ENCODE results near the genes CXCL8 and EPGN.

DNA sequence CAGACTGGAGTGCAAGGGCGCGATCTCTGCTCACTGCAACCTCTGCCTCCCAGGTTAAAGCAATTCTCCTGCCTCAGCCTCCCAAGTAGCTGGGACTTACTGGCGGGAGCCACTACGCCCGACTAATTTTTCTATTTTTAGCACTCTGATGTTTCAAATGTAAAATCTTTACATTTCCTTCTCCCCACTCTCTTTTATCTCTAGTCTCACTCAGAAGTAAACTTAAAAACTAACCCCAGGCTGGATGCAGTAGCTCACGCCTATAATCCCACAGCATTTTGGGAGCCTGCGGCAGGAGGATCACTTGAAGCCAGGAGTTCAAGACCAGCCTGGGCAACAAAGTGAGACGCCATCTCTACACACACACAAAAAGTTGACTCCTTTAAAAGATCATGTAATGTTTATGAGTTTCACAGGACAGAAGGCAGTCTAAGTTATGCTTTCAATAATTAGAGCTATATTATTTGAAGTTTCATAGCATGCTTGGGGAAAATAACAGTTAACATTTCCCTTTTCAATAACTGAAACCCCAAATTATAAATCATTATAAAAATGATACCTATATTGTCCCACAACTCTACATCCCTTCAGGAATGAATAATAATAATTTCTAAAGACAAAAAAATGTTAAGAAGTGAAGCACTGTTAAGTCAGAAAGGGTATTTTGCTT, 7.7 kb downstream of the ANKRD17 start:
- RRBS, result no CpG with 5 or more reads among the region's 8 CpGs

GRCh38 chr4:73375145-73375846, 28.8 kb upstream of the ALB start:
- RRBS, result no CpG with 5 or more reads among the region's 2 CpGs

- RRBS, result no CpG with 5 or more reads among the region's 8 CpGs
Measured at GRCh38 chr4:73411807-73412377, 7.8 kb downstream of the ALB start.

DNA sequence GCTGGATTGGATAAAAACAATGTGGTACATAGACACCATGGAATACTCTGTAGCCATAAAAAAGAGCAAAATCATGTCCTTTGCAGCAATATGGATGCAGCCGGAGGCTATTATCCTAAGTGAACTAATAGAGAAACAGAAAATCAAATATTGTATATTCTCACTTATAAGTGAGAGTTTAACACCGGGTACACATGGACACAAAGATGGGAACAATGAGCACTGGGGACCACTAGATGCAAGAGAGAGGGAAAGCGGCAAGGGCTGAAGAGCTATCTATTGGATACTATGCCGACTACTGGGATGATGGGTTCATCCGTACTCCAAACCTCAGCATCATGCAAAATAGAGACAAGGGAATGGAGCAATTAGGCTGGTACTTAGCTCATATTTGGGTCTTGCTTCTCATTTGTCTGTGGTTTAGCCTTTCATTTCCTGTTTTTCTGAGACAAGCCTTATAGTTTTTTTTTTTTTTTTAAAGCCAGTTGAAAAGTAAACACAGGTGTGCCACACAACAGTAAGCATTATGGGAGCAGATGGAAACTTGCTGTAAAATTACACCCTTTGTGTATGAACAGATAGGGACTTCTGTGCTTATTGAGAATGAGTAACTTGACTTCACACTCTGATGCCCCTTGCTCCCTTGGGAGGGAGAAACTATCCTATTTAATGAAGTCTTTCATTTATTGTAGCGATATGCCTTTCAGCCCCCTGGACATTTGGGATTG, 13.9 kb downstream of the RASSF6 start:
- RRBS, result no CpG with 5 or more reads among the region's 6 CpGs

DNA sequence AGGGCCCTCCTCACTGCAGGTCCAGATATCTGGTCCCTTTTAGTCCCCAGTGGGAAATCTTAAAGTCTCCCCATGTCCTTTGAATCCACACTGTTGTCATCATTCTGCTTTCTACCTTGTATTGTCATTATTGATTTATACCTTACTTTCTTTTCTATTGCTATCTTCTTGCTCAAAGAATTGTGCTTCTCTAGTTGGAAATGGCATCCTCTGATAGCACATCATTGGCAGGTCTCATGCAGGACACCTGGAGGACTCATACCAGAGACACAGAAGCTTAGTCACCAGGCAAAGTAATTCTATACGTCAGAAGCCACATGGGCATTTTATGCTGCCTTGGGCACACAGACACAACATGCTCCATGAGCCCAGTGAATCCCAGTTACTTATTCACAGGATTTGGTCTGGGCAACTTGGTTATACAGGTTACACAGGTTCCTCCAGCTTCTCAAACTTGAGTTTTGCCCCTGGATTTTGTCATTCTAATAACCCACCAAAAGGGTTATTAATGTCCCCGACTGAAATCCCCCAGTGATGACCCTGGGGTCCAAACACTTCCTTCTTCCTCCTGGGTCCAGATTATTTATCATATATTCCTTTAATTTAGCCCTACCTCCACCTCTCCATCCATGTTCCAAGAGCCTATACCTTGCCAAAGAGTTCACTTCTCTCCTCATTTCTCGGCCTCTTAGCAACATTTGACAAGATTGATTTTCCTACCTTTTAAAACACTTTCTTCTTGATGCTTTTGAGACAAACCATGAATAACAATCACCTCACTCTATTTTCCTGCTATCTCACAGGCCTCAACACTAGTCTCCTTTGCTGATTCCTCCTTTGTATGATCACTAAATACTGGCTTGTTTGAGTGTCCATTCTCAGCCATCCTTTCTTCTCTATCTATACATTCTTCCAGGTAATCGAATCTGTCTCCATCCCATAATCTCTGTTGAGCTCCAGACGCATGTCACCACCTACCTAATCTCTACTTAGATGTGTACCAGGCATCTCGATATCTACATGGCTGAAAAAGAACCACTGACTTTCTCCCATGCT, 6.9 kb downstream of the RASSF6 start:
- RRBS, result no CpG with 5 or more reads among the region's 6 CpGs

DNA sequence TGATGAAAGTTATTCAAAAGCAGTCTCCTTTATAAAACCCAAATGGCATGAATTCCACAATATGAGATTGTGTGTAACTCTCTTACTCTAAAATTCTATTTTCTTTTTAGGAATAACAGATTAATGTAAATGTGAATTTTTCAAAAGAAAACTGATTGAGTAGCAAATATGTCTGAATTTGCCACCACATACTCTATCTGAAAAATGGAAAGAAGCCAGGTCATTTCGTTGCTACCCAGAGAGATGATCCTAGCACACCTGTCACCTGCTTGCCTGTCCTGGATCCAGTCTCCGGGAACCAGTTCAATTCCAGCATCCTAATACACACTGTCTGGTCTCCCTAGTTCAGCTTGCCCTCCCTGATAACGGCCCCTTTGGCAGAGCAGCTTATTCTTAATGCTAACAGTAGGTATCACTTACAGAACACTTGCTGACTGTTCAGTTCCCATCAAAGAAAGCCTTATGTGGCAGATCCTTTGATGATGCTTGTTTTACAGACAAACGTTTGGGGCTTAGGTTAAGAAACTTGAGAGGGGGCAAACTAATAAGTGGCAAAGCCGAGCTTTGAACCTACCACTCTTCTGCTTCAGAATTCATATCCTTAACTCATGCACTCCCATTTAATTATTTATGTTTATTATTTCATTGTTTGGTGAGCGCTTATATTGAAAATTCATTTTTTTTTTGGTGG, 976 bp downstream of the RASSF6 start:
- RRBS, result no CpG with 5 or more reads among the region's 6 CpGs

DNA sequence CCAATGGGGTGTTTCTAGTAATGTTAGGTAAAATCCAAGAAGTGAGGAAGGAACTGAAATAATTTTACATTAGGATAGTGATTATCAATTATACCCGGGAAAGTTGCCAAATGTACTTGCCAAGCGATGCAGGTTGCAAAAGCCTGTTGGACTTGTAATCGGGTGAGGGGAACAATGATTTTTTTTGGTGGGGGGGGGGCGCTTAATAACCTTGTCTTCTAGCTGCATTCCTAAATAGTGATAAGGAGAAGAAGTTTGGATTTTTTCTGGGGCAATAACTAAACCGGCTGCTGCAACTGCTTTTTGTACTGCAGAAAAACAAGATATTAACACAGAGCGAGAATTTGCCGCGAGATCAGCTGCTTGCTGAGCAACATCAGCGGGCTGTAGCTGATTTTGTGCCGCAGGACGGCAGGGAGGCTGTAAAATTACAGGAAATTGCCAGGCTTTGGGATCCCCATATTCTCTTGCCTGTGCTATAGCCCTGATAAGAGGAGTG, 49.5 kb upstream of the RASSF6 start:
- RRBS, result no CpG with 5 or more reads among the region's 11 CpGs

DNA sequence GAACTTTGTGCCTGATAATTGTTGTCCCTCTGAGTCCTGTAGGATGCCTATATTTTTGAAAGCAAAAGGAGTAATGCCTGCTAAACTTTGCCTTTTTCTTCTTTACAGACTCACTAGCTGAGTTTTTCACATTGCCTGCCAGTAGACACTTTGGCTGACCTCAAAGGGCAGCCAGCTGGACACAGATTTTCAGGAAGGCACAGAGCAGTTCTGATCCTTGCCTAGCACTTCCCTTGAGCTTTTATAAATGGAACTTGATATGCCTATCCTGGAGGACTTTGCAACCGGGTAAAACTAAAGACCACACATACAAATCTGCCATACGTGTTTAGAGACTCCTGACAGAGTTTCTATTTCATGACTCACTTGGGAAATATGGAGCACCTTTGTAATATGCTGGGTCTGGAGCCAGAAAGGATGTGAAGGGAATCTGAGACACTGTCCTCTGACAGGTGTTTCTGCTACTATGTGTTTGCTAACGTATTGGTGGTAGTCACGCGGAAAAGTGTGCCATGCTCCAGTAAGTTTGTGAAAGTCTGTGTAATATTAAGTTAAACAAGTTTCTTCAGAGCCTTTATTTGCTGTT, 56.6 kb upstream of the RASSF6 start:
- RRBS, result no CpG with 5 or more reads among the region's 5 CpGs

DNA sequence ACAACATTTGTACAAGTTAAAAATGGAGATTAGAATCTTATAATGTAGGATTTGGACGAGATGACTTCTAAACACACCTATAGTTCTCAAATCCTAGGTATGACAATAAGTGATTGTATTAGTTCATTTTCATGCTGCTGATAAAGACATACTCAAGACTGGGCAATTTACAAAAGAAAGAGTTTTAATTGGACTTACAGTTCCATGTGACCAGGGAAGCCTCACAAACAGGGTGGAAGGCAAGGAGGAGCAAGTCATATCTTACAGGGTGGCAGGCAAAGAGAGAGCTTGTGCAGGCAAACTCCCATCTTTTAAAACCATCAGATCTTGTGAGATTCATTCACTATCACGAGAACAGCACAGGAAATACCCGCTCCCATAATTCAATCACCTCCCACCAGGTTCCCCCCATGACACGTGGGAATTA, 19.6 kb upstream of the CXCL8 start:
- RRBS, result no CpG with 5 or more reads among the region's 4 CpGs

- RRBS, result 6% methylated on average over 2 of the region's 9 CpGs
Measured at GRCh38 chr4:73740291-73741119, at the start of gene CXCL8. CXCL8 (plus strand) TSS chr4:73740569.

GRCh38 chr4:73741548-73742100, 1.3 kb downstream of the CXCL8 start:
- RRBS, result no CpG with 5 or more reads among the region's 1 CpG

- RRBS, result no CpG with 5 or more reads among the region's 3 CpGs
Measured at GRCh38 chr4:74018716-74019197, 19.7 kb downstream of the CXCL3 start.

- RRBS, result no CpG with 5 or more reads among the region's 4 CpGs
Measured at GRCh38 chr4:74036912-74037807, 1.3 kb downstream of the CXCL3 start.

- RRBS, result no CpG with 5 or more reads among the region's 2 CpGs
Measured at GRCh38 chr4:74157180-74157528, 764 bp upstream of the MTHFD2L start.

GRCh38 chr4:74158955-74159344, 1.0 kb downstream of the MTHFD2L start:
- RRBS, result no CpG with 5 or more reads among the region's 6 CpGs

DNA sequence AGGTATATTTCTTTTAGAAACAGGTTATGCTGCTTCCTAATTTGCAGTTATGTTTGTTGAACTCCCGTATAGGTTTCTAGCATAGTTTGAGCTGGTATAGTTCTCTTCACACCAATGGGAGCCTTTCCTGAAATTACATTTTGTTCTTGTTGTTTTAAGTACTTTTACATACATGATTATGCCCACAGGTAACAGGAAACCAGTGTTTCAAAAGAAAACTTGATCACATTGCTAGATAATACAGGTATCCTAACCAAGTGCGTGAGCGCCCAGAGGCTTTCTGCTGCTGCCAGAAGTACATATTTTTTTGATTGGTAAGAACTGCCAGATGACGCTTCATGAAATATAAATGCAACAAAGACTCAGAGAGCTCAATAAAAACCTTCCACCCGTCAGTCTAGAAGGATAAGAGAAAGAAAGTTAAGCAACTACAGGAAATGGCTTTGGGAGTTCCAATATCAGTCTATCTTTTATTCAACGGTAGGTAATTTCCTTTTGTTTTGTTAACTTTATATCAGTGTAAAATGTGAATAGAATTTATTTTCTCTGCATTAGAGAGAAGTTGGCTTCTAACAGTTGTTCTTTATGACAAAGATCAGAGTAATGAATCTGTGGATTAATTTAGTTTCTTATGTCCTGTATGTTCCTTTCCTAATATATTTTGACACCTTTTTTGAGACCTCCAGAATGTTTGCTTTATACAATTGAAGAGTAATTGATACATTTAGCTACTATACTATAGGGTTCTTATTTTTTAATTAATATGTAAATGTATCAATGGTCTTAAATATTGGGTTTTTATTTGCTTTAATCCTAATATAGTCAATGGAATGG, at the start of gene EPGN:
TSS of gene EPGN (plus strand) at position 374 of the 834 bp plus-strand sequence.
- RRBS, result no CpG with 5 or more reads among the region's 6 CpGs

DNA sequence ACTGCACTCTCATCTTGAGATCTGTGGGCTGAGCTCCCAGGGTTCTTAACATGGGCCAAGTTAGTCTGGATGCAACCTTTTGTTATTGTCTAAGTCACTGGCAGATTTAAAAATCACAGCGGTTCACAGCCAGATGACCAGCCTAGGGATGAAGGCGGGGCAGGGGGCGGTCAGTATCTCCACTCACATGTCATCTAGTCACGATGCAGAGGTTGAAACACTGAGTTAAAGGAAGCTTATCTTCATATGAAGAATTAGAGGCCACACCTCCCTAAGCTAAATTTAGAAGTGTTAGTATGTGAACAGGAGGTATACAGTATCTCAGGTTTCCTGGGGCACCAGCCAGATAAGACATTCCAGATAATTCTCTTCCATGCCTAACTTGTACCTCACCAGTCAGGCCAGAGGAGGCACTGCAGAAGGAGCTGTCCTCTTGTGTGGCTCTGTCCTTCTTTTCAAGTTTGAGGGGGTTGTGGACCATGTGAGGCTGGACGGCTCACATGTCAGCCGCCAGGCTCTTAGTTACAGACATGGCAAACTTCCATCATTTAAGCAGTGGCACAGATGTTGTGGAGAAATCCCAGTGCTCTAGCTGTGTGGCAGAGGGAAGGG, 37.1 kb downstream of the PARM1 start:
- RRBS, result no CpG with 5 or more reads among the region's 6 CpGs

GRCh38 chr4:75248880-75249531, 265.2 kb downstream of the RCHY1 start:
- RRBS, result no CpG with 5 or more reads among the region's 4 CpGs

GRCh38 chr4:75512068-75513088, 1.8 kb downstream of the RCHY1 start:
- RRBS, result no CpG with 5 or more reads among the region's 6 CpGs

GRCh38 chr4:75513647-75514144, 507 bp downstream of the RCHY1 start:
- RRBS, result no CpG with 5 or more reads among the region's 12 CpGs